Measurements from ENCODE around the genes RAMAC, WDR73 and NMB.

DNA sequence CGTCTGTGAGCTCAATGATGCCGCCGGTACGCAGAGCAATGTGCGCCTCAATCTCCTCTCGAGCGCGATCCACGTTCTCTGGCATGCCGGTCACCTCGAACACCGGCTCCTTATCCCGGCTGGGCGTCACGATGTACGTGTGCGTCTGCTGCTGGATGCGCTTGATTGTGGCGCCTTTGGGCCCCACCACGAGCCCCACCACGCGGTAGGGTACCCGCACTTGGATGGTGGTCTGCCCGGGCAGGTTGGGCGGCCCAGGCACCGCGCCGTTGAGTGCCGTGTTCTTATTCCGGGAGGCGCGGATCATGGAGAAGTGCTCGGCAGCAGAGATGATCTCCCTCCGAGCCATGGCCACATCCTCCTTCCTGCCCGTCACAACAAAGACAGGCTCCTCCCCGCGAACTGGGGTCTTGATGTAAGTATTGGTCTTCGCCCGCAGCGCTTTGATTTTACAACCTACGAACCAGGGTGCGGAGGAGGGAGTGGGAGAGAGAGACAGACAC is 1.6 kb downstream of the MEX3B start:
- PRO-cap, 4 experiments: peak in 1 of 4 experiments; most common minus-strand start position 85 of the sequence (in 1)
- RAMPAGE, long total RNA, 4 experiments: no peak in any of the 4 experiments

GRCh38 chr15:82072880-82073412 is 27.1 kb upstream of the MEX3B start:
- PRO-cap, 4 experiments: no peak in any of the 4 experiments
- RAMPAGE, long total RNA, 4 experiments: no peak in any of the 4 experiments

DNA sequence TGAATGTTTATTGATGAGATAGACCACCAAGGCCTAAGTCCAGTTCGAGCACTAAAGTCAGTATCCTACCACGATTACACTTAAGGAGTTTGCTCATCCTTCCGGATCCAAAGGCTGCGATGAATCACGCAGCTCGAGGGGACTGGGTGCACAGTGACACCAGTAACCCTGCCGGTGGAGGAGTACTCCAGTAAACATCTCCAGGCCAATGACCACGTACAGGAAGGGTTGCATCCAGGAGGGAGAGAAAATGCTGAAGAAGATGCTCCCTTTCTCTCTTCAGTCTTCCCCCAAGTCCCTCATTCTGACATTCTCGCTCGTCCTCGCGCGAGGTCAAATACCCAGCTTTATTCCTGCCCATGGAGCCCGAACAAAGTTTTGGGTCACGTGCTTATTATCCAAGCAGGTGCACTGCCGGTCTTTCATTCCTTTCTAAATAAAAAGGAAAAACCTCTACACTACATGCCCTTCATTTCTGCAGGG is 576 bp downstream of the EFL1 start:
- PRO-cap, 4 experiments: no peak in any of the 4 experiments
- RAMPAGE, long total RNA, 4 experiments: no peak in any of the 4 experiments

DNA sequence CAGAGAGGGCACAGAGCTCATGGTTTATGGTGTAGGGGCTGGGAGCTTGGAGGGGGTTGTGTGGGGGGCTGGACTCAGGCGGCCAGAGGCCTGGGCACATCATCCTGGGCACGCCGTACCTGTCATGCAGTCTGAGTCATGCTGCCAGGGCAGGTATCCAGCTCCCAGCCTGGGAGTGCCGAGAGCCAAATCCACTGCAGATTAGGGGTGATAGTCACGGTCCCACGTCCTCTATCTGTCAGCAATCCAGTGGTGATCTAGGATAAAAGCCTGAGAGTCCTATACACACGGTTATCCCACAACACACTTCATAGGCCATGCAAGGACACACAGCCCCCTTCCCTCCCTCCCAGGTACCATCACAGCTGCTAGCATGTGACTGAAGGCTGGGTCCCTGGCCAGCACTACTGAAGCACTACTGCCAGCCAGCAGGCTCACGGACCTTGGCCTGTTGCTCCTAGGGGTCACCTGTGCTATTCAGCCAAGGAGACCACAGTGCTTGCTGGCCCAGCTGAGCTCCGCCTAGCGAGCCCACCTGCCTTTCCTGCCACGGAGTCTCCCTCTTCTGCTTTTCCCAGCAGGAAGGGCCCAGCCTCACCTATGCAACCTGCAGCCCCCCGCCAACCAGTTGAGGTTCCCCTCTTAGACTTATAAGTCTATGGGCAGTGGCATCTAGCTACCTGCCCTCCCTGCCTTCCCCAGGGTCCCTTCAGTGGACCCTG is 45.9 kb downstream of the GOLGA6L9 start:
- PRO-cap, 4 experiments: no peak in any of the 4 experiments
- RAMPAGE, long total RNA, 4 experiments: no peak in any of the 4 experiments

- PRO-cap, 4 experiments: no peak in any of the 4 experiments
- RAMPAGE, long total RNA, 4 experiments: no peak in any of the 4 experiments
Observed at GRCh38 chr15:82477093-82477678, 47.6 kb downstream of the GOLGA6L9 start.

GRCh38 chr15:82537129-82537648 is 3.1 kb downstream of the RPS17 start:
- PRO-cap, 4 experiments: no peak in any of the 4 experiments
- RAMPAGE, long total RNA, 4 experiments: no peak in any of the 4 experiments

DNA sequence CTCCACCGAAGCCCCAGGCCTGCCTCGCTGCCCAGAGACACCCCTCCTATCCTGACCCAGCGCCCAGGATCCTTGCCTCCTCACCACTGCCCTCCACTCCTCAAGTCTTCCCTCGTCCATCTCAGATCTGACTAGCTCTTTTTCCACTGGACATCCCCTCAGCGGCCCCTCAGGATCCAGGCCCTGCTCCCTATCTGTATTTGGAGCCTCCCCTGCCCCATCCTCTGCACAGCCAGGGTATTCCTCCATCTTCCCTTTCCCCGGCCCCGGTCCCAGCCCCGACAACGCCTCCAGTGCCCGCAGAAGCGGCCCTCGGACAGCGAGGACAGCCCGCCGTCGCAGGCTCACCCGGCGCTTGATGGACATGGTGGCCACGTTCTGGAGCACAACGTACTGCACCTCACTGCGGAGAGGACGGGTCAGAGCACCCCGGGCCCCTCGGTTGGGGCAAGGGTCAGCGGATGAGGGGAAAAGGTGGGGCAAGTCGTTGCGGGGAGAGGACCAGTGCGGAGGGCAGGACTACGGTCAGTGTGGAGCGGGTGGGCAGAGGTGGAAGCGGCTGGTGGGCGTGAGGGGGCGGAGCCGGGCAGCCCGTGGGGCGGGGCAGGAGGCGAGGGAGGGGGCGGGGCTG is 29.7 kb downstream of the AP3B2 start:
- PRO-cap, 4 experiments: peak in 3 of 4 experiments; most common minus-strand start position 557 of the sequence (in 1)
- RAMPAGE, long total RNA, 4 experiments: no peak in any of the 4 experiments

- PRO-cap, 4 experiments: no peak in any of the 4 experiments
- RAMPAGE, long total RNA, 4 experiments: no peak in any of the 4 experiments
Observed at GRCh38 chr15:82810766-82810938, 1.2 kb downstream of the WHAMM start.

DNA sequence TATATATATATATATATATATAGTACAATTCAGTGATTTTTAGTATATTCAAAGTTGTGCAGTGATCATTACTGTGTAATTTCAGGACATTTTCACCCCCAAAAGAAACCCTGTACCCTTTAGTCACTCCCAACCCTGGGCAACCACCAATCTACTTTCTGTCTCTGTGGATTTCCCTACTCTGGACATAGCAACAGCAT is 5.6 kb downstream of the WHAMM start:
- PRO-cap, 4 experiments: no peak in any of the 4 experiments
- RAMPAGE, long total RNA, 4 experiments: no peak in any of the 4 experiments

GRCh38 chr15:82832001-82832200 is 22.5 kb downstream of the WHAMM start:
- PRO-cap, 4 experiments: no peak in any of the 4 experiments
- RAMPAGE, long total RNA, 4 experiments: no peak in any of the 4 experiments

DNA sequence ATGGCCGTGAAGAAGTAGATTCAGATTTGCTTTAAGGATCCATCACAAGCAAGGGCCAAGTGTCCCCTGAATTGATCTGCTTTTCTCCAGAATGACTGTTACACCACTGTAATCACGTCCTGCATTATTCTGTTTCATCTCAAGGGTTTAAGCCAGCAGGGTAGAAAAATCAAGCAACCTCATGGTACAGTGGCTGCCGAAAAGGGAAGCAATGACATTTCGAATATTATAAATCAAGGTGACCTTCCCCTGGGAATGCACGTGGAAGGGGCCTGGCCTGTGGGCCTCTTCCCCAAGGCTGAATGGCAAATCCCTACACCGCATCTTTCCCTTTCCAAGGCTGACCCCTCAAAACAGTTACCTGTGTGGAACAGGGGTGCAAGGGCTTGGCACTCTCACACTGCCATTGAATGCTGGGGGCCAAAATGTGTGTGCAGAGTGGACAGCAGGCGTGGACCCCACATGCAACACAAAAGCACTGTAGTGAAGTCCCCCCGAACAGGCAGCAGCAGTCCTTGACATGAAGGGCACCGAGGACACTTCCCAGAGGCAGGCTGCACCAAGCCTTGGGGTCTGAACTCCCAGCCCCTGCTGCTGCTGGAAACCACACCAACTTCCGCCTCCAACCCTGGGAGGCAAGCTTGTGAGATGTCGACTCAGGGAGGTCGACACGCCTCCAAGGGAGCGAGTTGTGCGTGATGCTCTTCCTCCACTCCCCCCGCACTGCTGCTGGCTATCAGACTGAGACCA is 43.3 kb downstream of the WHAMM start:
- PRO-cap, 4 experiments: no peak in any of the 4 experiments
- RAMPAGE, long total RNA, 4 experiments: no peak in any of the 4 experiments

DNA sequence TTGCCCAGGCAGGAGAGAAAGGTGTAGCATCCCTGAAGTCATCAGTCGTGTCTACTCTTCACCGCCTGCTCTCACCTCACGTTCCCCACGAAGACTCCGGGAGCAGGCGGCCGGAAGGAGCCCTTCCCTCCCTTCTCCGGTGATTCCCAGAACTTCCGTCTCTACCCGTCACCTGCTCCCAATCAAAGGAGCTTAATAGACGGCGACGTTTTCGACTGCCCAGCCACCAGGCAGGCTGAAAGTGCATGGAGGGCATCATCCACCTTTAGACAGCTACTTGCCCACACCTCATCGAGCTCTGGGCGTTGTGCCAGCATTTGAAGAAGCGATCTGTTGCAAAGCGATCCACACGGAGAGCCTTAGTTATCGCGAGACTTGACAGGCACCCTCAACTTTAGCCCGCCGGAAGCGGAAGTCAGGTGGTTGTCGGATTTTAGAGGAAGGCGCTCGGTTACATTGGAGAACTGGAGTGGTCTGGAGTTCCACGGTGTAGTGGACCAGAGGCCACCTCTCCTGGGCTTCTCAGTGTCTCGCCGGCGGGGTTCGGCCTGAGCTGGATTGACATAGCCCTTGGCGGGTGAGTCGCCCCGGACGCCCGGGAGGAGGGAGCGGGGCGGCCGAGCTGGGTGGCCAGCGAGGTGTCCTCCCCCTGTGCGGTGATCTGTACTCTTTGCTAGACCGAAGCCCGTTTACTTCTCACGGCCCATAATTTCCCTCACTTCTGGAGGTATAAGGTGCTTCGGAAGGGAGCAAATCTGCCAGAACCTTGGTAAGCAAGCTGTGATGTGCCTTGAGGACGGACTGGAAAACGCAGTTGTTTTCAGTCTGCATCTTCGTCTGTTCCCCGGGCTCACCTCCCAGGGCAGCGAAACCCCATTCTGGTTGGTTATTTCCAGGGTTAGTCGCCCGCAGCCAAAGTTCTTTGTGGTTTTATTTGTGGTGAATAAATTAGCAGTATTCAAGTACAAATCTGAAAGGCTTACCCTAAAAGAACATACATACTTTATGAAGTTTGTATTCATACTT is at the start of gene RAMAC:
RAMAC (plus strand) TSS at position 418 of the 1,026 bp plus-strand sequence.
- PRO-cap, 4 experiments: peak in 4 of 4 experiments; most common plus-strand start position 422 of the sequence (in 3); most common minus-strand start position 361 of the sequence (in 4)
- RAMPAGE, long total RNA, 4 experiments: start-site peak on the plus strand in 4 of 4 experiments, centred at positions 423 to 435 of the sequence, 93 to 254 reads per replicate; start-site peak on the minus strand in 3 of 4 experiments, centred at positions 161 to 368 of the sequence, 5 to 37 reads per replicate

DNA sequence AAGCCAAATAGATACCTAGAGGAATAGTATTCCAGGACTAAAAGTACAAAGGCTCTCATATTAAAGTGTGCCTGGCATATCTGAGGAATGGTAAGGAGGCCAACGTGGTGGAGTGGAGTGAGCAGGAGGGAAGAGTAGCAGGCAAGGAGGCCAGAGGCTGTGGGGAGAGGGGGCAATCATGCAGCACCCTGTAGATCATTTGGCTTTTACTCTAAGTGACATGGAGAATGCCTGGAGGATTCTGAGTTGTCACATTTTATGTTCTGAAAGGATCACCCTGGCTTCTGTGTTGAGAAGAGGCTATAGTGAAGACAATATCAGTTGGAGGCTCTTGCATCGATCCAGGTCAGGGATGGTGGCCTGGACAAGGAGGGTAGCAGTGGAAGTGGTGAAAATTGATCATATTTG is 23.8 kb downstream of the BTBD1 start:
- PRO-cap, 4 experiments: no peak in any of the 4 experiments
- RAMPAGE, long total RNA, 4 experiments: no peak in any of the 4 experiments

- PRO-cap, 4 experiments: no peak in any of the 4 experiments
- RAMPAGE, long total RNA, 4 experiments: no peak in any of the 4 experiments
Observed at GRCh38 chr15:83062528-83063033, 4.5 kb downstream of the BTBD1 start.

GRCh38 chr15:83157717-83158110 is 49.9 kb downstream of the HDGFL3 start:
- PRO-cap, 4 experiments: no peak in any of the 4 experiments
- RAMPAGE, long total RNA, 4 experiments: no peak in any of the 4 experiments

GRCh38 chr15:83210646-83211131 is 3.1 kb upstream of the HDGFL3 start:
- PRO-cap, 4 experiments: no peak in any of the 4 experiments
- RAMPAGE, long total RNA, 4 experiments: no peak in any of the 4 experiments

DNA sequence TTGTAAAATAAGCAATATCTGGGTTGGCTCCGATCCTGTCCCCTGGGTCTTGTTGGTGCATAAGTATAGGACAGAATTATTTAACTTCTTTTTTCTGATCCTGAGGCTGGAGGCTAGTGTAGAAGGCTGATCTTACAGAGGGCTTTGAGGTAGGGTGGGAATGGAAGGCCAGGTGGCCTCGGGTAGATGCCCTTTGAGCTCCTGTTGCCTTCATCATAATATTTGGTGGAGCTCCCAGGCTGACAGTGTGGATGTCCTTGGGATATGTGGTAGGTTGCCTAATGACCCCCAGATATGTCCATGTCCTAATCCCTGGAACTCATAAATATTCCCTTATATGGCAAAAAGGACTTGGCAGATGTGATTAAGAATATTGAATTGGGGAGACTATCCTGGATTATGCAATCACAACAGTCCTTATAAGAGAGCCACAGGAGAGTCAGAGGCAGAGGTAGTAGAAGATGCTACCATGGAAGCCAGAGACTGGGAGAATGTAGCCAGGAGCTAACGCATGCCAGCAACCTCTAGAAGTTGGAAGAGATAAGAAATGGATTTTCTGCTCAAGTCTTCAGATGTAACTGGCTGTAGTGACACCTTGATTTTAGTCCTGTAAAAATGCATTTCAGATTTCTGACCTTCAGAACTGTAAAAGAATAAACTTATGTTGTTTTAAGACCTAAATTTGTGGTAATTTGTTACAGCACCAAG is 5.6 kb downstream of the ADAMTSL3 start:
- PRO-cap, 4 experiments: no peak in any of the 4 experiments
- RAMPAGE, long total RNA, 4 experiments: no peak in any of the 4 experiments

DNA sequence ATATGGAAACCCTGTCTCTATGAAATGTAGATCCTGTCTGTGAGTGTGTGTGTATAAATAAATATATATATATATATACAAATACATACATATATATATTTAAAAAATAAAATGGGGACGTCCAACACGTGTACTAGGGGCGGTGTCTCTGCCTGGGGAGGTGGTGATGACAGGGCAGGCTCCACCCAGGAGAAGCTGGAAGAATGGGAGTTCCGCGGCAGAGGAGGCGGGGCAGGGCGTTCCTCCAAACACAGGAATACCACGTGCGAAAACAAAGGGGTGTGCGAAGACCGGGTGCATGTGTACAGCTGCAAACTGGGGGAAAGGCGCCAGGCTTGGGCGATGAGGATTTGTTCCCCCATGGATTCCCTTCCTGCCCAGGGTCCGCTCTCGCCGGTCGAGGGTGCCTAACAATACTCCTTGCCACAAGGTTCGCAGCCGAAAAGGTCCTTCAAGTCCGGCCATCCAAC is 557 bp upstream of the ZSCAN2 start:
- PRO-cap, 4 experiments: no peak in any of the 4 experiments
- RAMPAGE, long total RNA, 4 experiments: no peak in any of the 4 experiments

GRCh38 chr15:84653425-84654643 is at the start of gene WDR73:
Gene WDR73 (minus strand): TSS chr15:84654283.
- PRO-cap, 4 experiments: peak in 4 of 4 experiments; most common plus-strand start chr15:84654383 (in 3); most common minus-strand start chr15:84654274 (in 3)
- RAMPAGE, long total RNA, 4 experiments: start-site peak on the minus strand in 4 of 4 experiments, at chr15:84654265-84654280 at its widest, 20 to 43 reads per replicate

DNA sequence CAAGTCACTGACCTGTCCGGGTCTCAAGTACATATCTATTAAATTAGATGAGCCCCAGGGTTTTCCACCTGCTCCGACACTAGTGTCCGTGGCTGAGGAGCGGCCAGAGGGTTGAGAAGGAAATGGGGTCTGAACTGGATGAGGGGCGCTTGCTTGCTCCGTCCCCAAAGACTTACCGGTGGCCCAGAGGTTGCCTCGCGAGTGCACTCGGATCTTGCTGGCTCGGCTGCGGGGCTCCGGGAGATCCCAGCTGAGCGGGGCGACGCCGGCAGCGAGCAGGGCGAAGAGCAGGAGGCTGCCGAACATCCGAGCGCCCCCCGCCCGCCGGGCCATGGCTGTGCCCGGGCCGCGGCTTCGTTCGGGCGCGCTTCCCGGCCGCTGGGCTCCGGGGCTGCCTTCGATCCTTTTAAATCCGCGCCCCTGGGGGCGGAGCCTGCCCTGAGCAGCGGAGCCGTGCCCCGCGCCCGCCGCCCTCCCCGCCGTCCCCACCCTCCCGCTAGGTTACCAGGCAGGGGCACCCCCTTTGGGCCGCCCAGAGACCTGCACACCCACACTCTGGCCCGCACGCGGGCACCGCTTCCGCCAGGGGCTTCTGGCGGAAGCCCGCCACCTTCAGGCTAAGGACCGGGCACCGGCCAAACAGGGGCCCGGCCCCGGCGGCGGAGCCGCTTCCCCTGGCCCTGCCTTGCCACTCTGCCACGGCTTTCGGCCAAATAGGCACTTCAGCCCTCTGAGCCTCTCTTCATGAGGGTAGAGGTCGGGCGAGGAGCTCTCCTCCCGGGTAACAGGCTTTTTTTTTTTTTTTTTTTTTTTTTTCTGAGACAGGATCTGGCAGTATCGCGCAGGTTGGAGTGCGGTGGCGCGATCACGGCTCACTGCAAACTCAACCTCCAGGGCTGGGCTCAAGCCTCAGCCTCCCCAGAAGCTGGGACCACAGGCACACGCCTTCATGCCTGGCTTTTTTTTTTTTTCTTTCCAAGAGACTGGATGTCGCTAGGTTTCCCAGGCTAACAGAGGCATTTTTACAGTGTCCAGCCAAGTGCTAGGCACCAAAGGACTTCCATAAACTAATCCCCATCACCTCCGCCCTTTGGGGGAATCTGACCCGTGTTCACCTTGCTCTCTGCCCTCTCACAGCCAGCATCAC is at the start of gene NMB:
NMB (minus strand) TSS at position 380 of the 1,147 bp plus-strand sequence.
- PRO-cap, 4 experiments: peak in 3 of 4 experiments; most common plus-strand start position 642 of the sequence (in 2); most common minus-strand start position 380 of the sequence (in 2)
- RAMPAGE, long total RNA, 4 experiments: no peak in any of the 4 experiments

Measured in spleen (tissue), 7 donors.